M059J (cell line): ENCODE measurements around the genes GOLGA6L26, UBE3A and APBA2.

DNA sequence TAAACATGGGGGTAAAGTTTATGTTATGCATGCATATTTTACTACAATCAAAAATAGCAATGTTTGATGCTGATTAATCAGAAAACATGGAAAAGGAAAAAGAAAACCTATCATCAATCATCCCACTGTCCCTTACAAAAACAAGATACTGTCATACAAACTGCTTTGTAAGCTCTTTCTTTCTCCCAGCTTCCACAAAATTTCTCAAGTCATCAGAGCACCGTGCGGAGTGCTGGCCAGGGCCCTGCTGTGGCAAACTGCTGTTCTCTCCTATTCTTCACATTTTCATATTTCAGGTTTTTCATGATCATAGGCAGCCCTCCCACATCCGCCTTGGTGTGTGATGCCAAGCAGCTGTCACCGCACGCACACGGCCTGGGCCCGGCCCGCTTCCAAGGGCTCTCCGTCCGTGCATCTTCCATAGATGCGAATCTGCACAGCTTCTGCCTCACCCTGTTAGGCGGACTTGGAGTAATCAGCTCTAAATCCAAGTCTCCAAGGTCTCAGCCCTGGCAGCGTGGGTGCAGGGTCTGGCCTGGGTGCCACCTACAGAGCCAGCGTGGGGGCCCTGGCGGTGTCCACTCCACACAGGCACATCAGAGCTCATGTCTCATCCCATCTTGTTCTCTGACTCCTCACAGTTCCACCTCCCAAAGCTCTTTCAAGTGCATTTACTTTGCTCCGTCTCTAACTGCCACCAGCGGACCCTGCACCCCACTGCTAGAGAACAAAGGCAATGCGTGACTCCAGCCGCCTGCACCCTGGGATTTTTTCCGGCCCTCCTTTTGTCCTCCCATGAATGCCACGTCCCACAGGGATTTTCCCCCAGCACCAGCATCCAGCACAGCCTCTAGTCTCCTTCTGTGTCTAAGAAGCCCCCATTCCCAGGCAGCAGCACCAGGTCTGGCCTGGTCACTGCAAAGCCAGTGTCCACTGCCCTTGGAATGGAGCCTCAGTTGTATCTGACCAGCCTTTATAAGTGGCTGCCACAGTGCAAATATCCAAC lies 27.2 kb downstream of the CYFIP1 start:
- RAMPAGE, long total RNA = no peak

DNA sequence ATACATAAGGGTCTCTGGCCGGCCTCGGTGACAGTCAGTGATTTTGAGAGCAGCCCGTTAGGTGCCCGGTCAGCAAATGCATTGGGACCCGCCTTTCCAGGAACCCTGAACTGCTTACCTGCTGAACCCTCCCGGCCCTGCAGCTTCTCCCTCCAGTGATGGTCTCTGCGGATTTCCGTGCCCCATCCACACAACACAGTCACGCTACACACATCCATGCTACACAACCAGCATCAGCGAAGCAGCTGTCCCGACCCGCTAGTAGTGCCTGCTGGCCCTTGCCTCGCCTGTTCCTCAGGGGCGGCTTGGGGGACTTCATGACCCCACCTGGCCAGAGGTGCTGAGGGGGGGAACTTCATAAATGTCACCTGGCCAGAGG lies 449 bp upstream of the TUBGCP5 start:
- RAMPAGE, long total RNA = no peak

- RAMPAGE, long total RNA = no peak
These were observed 23.4 kb downstream of the GOLGA6L26 start for GRCh38 chr15:23310438-23311172.

- RAMPAGE, long total RNA = no peak
These were observed at the start of gene GOLGA6L26 for GRCh38 chr15:23333959-23334438. Gene GOLGA6L26, minus strand, starts transcription at chr15:23334196.

GRCh38 chr15:23399186-23399421 lies 44.6 kb downstream of the GOLGA8S start:
- RAMPAGE, long total RNA = no peak

GRCh38 chr15:23646632-23647027 lies 1.0 kb downstream of the MAGEL2 start:
- RAMPAGE, long total RNA = no peak

GRCh38 chr15:24915854-24916221 lies 38.9 kb upstream of the SNRPN start:
- RAMPAGE, long total RNA = no peak

DNA sequence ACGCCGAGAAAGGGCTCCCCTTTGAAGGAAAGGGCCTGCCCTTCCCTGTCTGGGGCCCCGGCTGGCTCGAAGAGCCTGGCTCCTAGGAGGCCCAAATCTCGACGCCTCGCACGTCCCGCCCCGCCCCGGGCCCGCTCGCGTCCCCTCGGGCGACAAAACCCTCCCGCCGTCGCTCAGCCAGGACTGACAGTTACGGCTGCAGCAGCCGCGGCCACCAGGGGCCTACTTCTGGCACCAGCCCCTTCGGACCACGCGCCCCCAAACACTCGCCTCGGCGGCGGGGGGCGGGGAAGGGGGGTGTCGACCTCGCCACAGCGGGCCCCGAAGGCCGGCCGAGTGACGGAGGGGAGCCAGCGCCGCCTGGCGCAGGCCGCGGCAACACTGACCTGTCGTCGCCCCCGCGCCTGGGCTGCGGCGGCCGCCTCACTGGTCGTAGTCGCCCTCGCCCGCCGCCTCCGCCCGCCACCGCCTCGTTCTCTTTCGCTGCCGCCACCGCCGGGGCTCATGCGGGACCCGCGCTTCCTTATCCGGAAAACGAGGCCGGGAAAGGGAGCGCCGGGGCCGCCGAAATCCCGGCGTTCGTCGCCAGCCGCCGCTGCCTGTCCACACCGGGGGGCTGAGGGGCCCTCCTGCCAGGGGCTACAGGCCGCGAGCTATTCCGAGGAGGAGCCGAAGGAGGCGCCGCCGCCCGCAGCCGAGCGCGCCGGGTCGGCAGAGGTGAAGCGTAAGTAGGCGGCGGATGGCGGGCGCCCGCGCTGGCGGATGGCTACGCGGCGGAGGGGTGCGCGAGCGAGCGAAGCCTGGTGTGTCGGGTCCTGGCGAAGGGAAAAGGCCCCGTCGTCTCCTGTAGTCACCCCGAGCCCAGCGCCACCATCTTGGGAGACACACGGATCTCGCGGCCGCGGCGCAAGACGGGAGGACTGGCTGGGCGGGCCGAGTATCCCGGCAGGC lies at the start of gene UBE3A:
Gene UBE3A (minus strand): TSS at position 922 of the 951 bp plus-strand sequence.
- RAMPAGE, long total RNA = no peak

GRCh38 chr15:25784926-25785935 lies 77.9 kb downstream of the ATP10A start:
- RAMPAGE, long total RNA = no peak

- RAMPAGE, long total RNA = no peak
These were observed 51.0 kb downstream of the ATP10A start for GRCh38 chr15:25811827-25812799.

- RAMPAGE, long total RNA = no peak
These were observed 10.0 kb downstream of the ATP10A start for GRCh38 chr15:25853106-25853536.

DNA sequence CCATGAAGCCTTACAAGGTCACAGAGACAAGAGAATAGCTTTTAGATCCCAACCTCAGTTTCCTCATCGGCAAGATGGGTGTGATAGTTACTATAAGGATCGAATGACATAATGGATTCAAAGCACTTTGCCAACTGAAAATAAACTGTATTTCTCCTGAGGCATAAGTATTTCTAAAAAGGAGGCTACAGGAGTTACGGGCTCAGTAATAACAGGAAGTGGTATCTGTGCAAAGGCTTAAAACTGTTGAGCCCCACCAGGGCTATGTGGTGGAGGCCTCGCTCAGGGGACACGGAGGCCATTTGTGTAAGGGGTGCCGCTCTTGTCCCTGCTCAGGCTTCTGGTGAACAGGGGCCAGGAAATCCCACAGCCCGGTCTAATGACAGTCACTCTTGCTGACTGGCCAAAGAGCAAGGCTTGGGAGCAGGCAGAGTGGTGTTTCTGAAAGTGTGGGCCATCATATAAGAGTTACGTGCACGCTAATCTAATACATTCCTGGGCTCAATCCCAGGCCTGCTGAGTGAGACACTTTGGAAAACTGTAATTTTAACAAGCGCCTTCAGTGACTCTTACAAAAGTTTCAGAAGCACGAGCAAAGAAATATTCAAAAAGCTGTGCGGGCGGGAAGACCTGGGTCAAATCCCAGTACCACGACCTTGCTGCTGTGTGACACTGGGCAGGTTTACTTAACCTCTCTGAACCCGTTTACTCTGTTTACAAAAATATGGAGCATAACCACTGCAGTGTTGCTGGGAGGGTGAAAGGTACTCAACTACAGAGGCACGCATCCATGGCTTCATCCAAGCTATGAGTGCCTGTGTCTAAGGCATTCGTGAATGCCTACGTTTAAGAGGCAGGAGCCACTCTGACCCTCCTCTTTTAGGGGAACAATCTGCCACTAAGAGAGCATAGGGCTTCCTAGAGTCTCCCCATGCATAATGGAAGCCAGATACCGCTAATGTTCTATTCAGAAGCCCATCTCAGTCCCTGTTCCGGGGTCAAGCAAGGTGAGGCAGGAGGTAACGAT lies 2.1 kb downstream of the ATP10A start:
- RAMPAGE, long total RNA = no peak

GRCh38 chr15:26261286-26262071 lies 398.4 kb upstream of the ATP10A start:
- RAMPAGE, long total RNA = no peak

DNA sequence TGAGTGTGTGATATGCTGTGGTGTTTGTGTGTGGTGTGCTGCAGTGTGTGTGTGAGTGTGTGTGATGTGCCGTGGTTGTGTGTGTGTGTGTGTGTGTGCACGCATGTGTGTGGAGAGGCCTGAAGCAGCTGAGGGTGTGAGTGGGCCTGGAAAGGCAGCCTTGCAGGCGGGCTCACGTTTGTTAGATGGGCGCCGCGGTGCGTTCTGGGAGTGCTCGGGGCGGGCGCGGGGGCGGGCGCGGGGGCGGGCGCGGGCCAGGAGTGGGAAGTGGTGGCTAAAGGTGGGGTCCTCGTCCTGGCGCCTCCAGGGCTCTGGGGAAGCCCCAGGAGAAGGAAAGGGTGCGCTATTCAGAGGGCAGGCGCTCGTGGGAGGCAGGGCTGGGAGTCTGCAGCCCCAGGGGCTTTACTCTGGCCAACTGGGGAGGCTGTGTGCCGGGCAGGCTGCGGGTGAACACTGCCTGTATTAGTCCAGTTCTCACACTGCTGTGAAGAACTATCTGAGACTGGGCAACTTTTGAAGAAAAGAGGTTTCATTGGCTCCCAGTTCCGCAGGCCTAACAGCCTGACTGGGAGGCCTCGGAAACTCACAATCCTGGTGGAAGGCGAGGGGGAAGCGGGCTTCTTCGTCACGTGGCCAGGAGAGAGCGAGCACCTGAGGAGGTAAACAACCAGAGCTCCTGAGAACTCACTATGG lies 117.2 kb downstream of the GABRG3 start:
- RAMPAGE, long total RNA = no peak

DNA sequence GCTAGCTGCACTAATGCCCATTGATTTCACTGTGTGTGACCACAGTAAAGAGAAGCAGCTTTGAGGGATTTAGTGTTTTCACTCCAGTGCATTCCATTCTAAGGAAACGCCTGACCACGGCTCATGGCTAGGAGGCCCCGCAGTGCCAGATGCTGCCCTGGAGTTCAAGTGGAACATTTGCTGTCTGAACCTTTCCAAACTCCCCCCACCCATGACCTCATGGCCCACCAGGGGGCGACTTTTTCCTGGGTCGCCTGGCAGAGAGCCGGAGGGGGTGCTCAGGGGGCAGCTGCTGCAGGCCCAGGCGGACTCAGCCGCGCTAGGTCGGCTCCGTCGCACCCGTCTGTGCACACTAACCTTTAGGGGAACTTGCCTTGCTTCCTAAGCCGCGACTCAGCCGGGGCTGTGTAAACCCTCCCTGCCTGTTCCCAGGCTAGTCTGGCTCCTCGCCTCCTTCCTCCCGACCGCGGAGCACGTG lies 338 bp downstream of the OCA2 start:
- RAMPAGE, long total RNA = no peak

DNA sequence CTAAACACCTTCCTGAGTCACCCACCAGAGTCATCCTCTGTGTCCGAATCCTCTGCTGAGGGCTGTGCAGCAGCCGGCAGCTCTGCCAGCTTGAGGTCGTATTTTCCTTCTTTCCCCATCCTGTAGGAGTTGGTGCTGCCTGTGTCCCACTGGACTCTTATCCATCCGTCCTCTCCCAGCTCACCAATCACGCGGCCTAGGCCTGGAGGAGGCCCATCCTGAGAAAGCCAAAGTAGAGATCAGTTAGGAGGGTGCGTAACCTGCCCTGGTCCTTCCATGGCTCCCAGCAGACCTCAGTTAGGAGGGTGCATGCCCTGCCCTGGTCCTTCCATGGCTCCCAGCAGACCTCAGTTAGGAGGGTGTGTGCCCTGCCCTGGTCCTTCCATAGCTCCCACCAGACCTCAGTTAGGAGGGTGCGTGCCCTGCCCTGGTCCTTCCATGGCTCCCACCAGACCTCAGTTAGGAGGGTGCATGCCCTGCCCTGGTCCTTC lies 101.5 kb downstream of the HERC2 start:
- RAMPAGE, long total RNA = no peak

DNA sequence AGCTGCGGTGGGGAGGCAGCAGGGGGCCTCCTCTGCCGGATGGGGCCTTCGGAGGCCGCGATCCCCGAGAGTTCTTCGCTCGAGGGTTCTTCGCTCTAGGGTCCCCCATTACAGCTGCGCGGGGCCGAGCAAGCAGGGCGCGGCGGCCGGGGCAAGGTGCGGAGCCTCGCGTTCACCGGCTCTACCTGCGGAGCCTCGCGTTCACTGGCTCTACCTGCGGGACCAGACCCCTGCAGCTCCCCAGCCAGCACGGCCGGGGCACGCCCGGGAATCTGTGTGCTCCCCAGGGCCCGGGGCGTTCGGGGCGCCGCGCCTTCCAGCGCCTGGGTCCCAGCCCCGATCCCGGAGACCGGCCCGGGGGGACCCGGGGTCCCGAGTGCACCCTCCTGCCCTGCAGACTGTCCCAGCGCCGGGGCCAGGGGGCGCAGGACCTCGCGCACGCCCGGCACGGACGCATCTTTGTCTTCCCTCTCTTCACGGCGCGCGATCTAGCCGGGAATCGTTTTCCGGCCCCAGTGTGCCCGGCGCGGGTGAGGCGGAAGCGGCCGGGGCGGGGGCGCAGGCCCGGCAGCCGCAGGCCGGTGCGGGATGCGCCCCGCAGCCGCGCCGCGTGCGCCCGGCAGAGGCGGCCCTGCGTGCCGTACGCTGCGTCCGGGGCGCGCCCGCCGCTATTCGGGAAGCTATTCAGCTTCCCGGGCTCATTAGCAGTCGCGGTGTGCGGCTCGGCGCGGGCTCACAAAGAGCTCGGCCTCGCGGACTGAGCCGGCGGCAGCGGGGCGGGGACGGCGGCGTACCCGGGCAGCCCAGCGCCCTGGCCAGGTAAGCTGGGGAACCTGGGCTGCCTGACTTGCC lies at the start of gene APBA2:
Gene APBA2 (plus strand): TSS at position 515 of the 852 bp plus-strand sequence.
- RAMPAGE, long total RNA = no peak

- RAMPAGE, long total RNA = no peak
These were observed 103.8 kb downstream of the APBA2 start for GRCh38 chr15:28989438-28990152.

- RAMPAGE, long total RNA = no peak
These were observed 166.2 kb downstream of the NSMCE3 start for GRCh38 chr15:29103482-29103741.

DNA sequence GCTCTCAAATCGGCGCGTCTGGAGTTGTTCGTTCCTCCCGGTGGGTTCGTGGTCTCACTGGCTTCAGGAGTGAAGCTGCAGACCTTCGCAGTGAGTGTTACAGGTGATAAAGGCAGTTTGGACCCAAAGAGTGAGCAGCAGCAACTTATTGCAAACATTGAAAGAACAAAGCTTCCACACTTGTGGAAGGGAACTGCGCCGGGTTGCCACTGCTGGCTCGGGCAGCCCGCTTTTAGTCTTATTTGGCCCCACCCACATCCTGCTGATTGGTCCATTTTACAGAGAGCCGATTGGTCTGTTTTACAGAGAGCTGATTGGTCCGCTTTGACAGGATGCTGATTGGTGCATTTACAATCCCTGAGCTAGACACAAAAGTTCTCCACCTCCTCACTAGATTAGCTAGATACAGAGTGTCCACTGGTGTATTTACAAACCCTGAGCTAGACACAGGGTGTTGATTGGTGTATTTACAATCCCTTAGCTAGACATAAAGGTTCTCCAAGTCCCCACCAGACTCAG lies 45.4 kb downstream of the NSMCE3 start:
- RAMPAGE, long total RNA = no peak